Subcutaneous preadipocyte (primary cell): ENCODE measurements around the genes CFAP161, TMC3 and RAMAC.

GRCh38 chr15:80981761-80982205 lies 7.8 kb downstream of the MESD start:
- CAGE, long polyA plus RNA, result no peak

DNA sequence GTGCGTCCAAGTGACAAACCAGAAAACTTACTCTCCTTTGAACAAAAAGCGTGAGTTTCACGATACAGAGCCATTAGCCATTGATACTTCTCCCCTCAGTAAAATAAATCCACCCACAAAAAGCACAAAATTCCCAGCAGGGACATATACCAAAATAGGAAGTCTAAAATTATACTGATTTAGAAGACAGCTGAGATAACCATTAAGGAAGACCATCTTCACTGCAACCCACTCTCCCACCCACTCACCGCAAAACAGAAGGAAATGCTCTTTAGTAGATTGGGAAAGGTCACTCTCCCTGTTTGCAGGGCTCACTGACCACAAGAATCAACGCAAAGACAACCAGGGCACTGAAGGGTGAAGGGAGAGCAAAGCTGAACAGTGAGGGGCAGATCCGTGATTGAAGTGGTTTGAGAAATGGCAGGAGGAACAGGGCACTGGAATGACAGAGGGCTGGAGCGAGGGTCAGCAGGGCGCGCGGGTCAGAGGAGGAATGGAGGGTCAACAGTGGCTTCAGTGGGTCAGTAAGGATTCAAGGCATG lies 622 bp downstream of the MESD start:
- CAGE, long polyA plus RNA, result no peak

DNA sequence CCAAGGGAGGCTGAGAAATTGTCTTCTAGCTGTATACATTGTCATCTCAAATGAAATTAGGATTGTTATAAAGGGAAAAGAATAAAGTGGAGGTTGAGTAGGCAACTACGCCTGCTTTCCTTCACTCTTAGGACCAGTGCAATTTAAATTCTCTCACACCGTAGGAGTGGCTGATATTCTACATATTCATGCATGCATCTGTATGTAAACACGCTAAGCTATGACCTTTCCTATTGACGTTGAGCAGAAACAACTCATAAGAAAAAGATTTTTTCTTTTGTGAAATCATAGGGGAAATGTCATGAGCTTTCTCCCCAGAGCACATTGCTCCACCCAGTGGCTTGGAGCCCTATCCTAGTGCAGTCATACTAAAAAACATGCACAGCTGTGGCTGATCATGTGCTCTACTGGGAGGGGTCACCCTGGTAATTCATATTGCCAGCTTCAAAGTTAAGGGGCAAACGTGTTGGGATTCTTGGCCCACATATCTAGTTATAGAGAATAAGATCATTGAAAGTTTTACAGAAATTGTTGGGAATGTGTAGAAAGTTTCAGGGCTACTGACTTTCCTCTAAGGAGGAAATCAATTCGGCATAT lies 1.8 kb upstream of the MESD start:
- CAGE, long polyA plus RNA, result no peak

DNA sequence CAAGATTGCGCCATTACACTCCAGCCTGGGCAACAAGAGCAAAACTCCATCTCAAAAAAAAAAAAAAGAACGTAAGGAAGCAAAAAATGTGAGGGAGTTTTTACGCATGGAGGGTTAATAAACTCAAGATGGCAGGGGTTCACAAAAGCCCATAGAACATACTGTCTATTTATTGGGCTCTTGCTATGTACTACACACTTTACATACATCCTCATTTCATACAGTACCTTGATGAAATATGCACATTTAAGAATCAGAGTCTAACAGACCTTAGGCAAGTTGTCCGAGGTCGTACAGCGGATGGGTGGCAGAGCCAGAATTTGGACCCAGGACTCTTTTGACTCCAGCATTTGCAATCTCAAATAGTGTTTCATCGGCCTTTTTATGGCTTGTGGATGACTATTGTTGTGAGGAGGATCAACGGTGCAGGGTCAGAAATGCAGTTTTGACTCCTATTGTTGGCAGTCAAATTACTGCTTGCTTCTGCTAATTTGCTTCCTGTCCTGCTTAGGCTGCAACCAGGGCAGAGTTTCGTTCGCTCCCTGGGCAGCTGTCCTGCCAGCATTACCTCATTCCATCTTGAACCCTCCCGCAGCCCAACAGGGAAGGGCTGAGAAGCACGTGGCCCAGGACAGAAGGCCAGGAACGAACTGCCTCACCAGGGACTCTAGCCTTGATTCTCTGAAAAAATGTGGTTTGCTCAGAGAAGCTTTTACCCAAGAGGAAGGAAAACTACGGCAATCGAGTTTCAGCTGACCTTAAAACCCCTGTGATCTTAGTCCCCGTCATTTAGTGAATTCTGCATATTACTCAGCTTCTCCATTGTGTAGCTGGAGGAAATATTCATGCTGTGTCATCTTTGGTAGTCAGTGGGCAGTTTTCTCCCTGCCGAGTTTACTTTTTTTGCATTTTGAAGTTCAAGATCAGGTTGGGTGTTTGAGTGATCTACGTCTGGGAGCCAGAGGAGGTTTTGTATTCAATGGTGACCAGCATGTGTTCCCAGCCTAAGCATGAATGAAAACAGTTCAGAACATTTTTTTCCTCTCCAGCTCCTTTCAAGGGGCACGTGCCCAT lies 22.7 kb downstream of the TLNRD1 start:
- CAGE, long polyA plus RNA, result no peak

DNA sequence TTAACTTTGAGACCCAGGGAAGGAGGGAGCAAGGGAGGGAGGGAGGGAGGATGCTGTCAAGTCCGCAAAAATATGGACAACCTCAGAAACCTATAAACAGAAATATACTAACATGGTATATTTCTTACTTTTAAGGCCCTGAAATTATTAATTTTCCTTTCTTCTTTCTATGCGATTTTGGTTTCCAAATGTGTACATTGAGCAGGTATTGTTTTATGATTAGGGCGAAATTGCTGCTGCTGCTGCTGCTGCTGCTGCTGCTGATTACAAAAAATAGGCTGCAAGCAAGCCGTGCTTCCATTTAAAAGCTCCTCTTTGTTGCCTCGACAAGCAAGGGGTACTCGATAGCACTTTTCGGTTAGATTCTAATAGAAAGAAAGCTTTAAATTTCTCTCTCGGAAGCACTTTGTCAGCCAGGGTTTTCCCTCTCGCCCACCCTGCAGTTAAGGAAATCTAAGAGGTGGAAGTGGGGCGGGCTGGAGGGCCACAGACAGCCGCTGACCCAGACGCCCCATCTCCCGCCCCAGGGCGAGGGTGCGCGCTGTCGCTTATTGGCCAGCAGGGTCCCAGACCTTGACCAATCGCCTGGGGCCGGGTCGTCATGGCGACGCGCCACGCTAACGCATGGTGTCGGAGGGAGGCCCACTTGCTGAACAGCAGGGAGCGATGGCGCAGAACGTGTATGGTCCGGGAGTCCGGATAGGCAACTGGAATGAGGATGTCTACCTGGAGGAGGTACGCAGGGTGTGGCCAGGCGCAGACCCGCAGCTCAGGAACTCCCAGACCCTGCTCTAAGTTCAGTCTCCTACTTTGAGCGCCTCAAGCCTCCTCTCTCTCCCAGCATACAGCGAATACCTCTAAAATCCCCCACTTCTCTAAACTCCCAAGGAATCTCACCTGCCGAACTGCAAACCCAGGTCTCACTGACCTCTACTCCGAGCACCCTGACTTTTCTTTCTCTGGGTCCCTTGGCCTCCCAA lies at the start of gene CFAP161:
CFAP161 (plus strand) TSS at position 607 of the 980 bp plus-strand sequence.
- CAGE, long polyA plus RNA, result no peak

DNA sequence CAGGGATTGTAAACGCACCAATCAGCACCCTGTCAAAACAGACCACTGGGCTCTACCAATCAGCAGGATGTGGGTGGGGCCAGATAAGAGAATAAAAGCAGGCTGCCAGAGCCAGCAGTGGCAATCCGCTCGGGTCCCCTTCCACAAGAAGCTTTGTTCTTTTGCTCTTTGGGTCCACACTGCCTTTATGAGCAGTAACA lies 25.3 kb downstream of the CFAP161 start:
- CAGE, long polyA plus RNA, result no peak

- CAGE, long polyA plus RNA, result no peak
Observed at GRCh38 chr15:81331655-81331983, 7.7 kb upstream of the STARD5 start.

DNA sequence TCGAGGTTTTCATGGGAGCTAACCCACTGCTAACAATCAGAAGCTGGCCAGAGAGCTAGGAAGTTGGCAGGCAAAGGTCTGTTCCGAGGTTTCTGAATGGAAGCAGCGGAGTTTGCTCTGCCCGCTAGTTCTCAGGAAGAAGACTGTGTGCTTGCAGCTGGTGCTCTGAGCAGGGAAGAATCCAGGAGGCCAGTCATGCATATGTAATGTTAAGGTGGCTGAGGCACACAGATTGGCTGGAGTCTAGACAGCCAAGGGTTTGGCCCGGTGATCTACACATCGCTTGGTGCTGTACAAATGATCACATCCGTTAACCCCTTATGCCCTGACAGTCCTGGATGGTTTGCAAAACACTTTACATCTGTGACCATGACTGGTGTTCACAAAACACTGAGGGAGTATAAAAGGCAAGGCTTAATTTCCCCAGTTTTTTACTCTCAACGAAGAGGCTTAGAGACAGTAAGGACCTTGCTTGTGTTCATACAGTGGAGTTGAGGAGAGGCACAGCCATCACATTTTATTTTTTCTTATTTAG lies at the start of gene TMC3:
TMC3 (minus strand) TSS at position 149 of the 535 bp plus-strand sequence.
- CAGE, long polyA plus RNA, result no peak

DNA sequence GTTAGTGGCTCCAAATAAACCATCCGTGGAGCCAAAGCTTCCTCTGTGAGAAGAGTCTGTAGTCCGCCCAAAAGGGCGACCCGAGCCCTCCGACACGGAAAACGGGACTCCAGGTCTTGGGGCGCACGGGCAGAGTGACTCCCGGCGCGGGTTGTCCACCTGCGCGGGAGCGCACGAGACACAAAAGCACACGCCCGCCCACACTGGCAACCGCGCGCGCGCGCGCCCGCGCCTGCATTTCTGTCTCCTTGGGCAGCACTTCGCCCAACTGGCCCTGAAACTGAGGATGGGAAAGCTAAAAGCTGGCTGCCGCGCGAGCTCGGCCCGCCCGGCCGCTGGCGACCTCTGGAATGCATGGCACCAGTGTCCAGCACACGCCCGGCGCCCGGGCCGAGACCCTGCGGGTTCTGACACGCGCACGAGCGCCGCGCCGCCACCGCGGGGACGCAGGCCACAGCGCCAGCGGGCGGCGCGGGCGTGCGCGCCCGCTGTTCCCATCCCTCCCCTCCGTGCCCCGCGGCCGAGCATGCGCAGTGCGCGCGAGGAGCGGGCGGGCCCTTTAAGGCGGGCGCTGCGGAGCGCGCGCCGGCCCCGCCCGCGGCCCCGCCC lies 845 bp upstream of the MEX3B start:
- CAGE, long polyA plus RNA, result no peak

DNA sequence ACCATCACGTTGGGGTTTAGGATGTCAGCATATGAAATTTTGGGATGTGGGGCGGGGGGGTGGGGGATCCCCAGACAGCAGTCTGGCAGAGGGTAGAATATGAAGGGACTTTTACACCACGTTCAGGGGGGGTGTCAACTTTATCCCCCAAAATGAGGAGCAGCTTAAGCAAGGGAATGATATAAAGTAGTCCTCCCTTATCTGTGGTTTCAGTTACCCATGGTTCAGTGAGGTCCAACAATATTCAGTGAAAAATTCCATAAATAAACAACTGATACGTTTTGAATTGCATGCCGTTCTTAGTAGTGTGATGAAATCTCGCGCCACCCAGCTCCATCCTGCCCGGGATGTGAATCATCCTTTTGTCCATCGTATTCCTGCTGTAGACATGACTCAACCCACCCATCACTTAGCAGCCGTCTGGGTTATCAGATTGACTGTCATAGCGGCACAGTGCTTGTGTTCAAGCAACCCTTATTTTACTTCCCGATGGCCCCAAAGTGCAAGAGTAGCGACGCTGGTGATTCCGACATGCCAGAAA lies 47.8 kb upstream of the MEX3B start:
- CAGE, long polyA plus RNA, result no peak

GRCh38 chr15:82476500-82477036 lies 47.0 kb downstream of the GOLGA6L9 start:
- CAGE, long polyA plus RNA, result no peak

- CAGE, long polyA plus RNA, result no peak
Observed at GRCh38 chr15:82817459-82818258, 8.2 kb downstream of the WHAMM start.

DNA sequence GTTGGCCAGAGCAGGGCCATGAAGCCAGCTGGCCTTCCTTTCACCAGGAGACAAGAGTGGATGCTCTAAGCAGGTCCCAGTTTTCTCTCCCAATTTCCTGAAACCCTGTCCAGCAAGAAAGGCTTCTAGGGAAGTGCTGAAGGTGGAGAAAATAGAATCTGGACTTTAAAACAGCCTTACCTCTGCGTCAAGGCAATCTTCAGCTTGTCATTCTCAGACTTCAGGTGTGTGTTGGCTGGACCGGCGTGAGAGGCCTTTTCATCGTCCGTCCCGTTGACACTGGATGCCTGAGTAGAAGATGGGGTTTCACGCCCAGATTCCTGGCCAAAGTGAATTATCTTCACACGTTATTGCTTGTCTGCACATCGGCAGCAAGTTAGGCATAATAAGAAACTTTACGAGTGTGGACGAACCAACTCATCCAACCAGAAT lies 49.4 kb downstream of the WHAMM start:
- CAGE, long polyA plus RNA, result no peak

DNA sequence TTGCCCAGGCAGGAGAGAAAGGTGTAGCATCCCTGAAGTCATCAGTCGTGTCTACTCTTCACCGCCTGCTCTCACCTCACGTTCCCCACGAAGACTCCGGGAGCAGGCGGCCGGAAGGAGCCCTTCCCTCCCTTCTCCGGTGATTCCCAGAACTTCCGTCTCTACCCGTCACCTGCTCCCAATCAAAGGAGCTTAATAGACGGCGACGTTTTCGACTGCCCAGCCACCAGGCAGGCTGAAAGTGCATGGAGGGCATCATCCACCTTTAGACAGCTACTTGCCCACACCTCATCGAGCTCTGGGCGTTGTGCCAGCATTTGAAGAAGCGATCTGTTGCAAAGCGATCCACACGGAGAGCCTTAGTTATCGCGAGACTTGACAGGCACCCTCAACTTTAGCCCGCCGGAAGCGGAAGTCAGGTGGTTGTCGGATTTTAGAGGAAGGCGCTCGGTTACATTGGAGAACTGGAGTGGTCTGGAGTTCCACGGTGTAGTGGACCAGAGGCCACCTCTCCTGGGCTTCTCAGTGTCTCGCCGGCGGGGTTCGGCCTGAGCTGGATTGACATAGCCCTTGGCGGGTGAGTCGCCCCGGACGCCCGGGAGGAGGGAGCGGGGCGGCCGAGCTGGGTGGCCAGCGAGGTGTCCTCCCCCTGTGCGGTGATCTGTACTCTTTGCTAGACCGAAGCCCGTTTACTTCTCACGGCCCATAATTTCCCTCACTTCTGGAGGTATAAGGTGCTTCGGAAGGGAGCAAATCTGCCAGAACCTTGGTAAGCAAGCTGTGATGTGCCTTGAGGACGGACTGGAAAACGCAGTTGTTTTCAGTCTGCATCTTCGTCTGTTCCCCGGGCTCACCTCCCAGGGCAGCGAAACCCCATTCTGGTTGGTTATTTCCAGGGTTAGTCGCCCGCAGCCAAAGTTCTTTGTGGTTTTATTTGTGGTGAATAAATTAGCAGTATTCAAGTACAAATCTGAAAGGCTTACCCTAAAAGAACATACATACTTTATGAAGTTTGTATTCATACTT lies at the start of gene RAMAC:
RAMAC (plus strand) TSS at position 418 of the 1,026 bp plus-strand sequence.
- CAGE, long polyA plus RNA, result no peak

GRCh38 chr15:83020296-83021012 lies 9.0 kb upstream of the C15orf40 start:
- CAGE, long polyA plus RNA, result no peak

- CAGE, long polyA plus RNA, result no peak
Observed at GRCh38 chr15:83062528-83063033, 4.5 kb downstream of the BTBD1 start.

DNA sequence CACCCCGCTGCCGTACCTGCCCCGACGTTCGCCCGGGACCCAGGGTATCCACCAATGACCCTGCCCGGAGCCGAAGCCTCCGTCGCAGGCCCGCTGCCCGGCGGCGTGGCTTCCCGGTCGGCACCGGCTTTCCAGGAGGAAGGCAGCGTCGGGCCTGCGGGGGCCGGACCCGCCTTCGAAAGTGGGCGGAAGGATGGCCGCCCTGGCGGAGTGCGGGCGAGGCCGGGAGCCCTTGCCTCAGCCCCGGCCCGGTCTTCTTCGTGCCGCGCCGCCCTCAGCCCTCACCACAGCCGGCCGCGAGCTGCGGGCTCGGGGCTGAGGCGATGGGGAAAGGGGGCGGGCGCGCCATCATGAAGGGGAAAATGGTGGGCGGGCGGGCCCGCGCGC lies 701 bp downstream of the HDGFL3 start:
- CAGE, long polyA plus RNA, result no peak

DNA sequence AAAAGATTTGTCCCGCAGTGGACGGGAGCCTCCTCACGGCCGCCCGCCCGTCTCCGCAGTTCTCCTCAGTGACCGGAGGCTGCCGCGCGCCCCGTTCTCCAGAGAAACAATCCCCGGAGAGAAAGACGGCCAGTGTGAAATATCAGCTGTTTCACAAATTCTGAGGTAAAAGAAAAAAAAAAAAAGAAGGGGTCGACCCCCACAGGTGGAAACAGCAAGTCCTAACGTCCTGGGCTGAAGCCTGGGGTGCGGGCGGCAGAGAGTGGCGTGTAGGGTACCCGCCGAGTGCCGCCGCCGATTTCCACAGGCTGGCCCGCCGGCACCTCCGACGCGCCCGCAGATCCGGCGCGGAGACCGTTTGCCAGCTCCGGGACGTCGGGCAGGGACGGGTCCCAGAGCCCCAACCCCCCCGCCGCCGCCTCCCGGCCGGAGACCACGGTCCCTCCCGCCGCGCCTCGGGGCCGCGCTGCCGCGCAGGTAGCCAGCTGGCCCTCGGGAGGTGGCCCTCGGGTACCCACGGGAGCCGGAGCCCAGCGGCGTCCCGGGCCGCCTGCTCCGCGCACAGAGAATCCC lies 448 bp downstream of the BNC1 start:
- CAGE, long polyA plus RNA, result no peak

GRCh38 chr15:84079725-84080699 lies 155.6 kb upstream of the GOLGA6L4 start:
- CAGE, long polyA plus RNA, result no peak

- CAGE, long polyA plus RNA, result no peak
Observed at GRCh38 chr15:84534923-84535324, 65.9 kb upstream of the ZSCAN2 start.